Renal cortical epithelial cell (primary cell): ENCODE measurements around the genes ITIH4, RFT1 and DCP1A.

DNA sequence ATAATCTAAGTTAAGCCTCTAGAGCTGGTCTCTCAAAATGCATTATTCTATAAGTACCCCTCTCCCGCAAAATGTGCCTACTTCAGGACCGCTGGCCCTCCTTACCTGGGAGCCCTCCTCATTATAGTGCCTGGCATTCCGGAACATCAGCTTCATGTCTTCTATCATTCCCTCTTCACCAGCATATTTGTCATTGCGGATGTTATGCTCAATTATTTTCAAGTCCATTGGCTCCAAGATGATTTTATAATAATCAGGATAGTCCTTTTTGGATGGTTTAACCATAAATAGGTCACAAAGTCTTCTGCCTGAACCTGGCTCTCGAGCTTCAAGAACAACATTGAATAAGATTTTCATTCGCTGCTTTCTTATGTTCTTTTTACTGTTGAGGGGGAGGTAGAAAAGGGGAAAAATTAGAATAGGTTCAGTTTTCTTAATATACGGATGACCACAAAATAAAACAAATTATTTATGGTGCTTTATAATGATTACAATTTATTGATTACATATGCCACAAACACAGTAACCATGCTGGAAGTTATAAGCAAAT lies 68.6 kb upstream of the GNL3 start:
- RRBS, result no CpG with 5 or more reads among the region's 7 CpGs

GRCh38 chr3:52684771-52685105 lies 1.1 kb upstream of the GNL3 start:
- RRBS, result no CpG with 5 or more reads among the region's 3 CpGs

DNA sequence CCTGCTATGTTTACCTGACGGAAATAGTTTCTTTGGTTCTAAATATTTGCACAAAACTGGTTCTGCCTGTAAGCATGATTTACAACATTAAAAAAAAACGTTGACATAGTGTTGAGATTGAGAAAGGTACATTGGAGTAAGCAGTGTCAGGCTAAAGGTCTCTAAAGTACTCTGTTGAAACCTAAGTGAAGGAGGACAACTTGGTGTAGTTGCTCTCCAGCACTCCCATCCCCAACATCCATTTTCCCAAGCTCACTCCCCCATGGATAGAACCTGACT lies 2.6 kb downstream of the GNL3 start:
- RRBS, result no CpG with 5 or more reads among the region's 2 CpGs

GRCh38 chr3:52707253-52708308 lies 1.7 kb downstream of the SPCS1 start:
- RRBS, result no CpG with 5 or more reads among the region's 10 CpGs

- RRBS, result no CpG with 5 or more reads among the region's 5 CpGs
Measured at GRCh38 chr3:52715126-52715409, 9.2 kb downstream of the SPCS1 start.

DNA sequence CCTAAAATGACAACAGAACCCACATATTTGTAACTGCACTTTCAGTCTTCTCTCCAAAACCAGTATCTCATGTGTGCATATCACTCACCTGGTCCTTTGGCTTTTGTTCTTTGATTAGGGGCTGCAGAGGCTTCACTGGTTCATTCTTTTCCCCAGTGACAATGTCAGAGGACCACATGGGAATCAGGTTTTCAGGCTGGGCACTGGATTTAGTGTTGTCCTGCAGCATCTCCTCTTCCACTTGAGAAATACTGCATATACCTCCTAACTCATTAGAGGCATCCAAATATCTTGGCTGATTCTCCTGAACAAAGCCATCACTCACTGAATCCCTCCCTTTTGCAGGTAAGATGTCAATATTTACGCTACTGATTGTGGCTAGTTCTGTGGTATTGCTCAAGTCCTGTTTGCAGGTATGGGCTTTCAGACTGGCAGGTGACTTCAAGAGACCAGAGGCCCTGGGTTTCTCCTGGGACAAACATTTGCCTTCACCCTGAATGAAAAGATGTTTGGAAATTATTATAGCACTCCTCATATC lies 18.8 kb downstream of the NEK4 start:
- RRBS, result no CpG with 5 or more reads among the region's 1 CpG

GRCh38 chr3:52800805-52801363 lies 6.3 kb downstream of the ITIH3 start:
- RRBS, result 91% methylated on average over 4 of the region's 11 CpGs

DNA sequence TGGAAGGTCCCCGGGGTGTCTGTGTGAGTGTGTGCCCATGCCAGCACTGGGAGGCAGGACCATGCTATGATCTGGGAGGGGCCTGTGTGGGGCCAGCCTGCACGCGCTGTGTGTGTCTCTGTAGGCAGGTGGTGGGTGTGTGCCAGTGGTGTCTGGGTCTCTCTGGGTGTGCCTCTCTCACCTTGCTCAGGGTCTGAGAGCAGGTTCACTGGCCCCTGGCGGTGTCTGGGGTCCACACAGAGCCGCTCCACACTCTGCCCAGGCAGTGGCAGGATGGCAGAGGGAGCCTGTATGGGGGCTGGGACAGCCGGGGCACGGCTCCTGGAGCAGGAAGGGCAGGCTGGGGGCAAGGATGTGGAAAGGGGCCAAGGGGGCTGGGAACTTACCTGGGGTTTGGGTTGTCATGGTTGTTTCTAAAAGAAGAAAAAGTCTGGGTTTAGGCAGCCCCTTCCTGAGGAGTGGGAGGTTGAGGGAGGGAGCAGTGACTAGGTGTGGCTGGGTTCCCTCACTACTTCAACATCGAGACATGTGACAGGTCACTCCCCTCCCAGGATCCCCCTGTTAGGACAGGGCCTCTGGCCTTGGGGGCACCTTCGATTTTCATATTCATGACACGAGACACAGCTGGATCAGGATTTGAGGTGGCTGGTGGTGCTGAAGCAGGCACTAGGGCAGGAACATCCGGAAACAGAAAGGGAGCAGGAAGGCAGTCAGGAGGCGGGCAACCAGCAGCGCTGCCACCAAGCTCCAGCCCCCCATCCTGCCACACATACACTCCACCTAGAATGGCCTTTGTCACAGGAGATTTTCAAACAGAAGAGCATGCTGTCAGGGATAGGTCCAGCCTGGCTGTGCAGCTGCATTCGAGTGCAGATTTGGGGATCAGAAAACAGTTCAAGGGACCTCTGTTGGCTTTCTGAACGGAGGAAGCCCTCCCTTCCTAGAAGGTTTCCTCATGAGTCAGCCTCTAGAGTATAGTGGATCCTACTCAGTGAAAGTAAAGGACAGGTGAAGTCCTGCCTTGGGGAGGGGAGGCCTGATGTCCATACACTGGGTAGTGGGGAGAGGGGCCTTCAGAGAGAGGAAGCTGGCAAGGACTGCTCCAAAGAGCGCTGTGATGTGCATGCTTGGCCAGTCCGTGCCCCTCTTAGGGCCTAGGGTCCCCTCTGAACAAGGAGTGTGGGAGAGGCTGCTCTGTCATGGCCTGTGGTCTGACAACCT lies 12.2 kb downstream of the ITIH4 start:
- RRBS, result no CpG with 5 or more reads among the region's 17 CpGs

GRCh38 chr3:52830483-52831483 lies at the start of gene ITIH4:
TSS of gene ITIH4 (minus strand) at chr3:52830672.
- RRBS, result 80% methylated on average over 4 of the region's 20 CpGs

DNA sequence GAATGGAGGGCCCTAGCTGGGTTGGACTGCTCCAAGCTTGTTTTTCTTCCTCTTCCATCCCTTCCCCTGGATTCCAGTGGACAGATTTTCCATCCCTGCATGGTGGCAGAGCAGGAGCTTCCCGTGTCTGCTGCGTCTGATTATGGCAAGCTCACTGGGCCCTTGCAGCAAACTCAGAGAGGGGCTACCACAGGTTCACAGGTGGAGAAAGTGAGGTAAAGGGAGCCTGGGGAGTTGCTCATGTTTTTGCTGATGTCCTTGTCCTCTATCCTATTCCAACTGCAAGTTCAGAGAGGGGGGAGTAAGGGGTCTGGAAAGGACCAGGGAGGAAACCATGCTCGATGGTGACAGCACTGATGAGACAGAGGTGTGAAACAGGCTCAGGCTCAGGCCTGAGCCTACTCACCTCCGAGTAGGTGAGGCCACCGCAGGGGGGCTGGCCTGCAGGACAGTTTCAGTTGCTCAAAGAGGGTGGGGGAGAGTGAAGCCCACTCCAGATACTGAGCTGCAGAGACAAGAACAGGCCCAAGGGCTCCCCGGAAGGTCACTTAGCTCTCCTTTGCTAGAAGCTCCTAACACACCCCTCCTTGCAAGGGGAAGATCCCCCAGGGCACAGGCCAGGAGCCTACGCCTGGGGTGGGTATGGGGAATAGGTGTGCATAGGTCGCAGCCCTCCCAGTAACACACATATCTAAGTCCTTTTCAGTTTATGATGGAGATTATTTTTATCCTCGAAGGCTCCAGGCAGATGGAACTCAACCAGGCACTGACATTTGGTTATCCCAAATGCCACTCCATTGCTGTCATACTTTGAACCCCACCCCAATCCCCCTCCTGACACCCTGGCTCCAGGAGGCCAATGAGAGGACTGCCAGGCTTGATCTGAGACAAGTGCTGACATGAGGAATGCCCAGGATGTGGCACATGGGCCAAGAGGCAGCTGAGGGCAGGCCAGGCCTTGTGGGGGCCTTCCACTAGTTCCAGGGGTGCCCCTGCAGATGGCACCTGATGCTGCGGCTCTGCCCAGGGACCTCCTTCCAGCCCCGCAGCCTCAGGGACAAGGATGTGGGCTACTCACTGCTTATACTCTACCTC lies 911 bp upstream of the MUSTN1 start:
- RRBS, result no CpG with 5 or more reads among the region's 11 CpGs

GRCh38 chr3:53044522-53045114 lies 1.3 kb downstream of the SFMBT1 start:
- RRBS, result no CpG with 5 or more reads among the region's 27 CpGs

DNA sequence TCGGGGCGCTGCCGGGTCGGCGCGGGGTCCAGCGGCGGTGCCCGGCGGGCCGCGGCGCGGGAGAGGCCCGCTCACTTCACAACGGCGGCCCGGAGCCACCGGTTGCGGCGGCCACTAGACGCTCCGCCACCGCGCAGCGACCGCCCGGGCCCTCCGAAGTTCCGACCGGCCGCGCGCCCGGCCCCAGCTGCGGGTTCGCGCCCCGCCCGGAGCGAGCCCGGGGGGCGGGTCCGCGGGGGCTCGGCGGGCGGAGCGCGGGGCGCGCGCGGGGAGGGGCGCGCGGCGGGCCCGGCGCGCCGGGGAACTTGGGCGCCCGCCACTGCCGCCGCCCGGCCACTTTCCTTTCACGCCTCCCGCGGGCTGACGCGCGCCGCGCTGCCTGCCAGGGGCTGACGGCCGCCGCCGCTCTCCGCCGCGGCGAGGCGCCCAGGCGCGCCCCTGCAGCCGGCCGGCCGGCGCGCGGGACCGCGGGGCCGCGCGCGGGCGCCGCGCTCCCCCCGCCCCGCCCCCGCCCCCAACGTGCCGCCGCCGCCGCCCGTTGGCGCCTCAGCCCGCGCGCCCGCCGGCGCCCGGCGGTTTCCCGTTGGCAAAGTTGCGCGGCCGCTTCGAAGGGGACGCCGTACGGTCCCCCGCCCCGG lies 639 bp downstream of the SFMBT1 start:
- RRBS, result 1% methylated on average over 49 of the region's 129 CpGs

DNA sequence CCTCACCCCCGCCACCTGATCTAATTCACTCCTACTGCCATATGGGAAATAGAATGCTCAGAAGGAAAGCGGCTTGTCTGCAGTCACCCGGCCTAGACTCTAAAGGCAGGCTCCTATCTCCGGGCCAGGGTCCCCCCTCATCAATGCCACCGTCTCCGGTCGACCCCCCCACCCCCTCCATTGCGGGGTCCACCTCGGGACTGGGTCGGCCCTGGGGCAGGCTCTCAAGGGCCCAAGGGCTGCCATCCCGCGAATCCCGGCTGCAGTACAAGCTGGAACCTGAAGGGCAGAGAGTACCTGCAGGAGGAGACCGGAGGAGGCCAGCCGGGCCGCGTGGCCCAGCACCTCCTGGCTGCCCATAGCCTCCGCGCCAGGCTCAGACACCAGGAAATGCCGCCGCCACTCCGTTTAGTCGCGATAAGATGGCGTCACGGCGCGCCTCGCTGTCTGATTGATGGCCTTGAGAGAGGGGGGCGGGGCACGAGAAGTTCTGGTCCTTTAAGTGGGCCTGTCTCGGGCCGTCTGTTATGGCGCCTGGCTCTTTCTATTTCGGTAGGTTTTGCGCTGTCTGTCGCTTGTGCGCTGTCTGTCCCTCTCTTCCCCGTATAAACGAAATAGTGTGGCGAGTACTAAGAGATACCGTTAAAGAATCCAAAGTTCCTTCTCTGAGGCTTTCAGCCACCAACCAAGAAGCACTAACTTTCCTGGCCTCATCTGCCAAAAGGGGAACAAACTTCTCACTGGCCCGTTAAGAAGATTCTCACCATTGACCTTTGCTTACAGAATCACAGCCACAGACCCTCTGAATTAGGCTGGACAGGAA lies at the start of gene RFT1:
Gene RFT1, minus strand, starts transcription at position 395 of the 823 bp plus-strand sequence.
- RRBS, result 0% methylated on average over 6 of the region's 43 CpGs

- RRBS, result 90% methylated on average over 2 of the region's 14 CpGs
Measured at GRCh38 chr3:53223586-53224453, 32.0 kb downstream of the TKT start.

DNA sequence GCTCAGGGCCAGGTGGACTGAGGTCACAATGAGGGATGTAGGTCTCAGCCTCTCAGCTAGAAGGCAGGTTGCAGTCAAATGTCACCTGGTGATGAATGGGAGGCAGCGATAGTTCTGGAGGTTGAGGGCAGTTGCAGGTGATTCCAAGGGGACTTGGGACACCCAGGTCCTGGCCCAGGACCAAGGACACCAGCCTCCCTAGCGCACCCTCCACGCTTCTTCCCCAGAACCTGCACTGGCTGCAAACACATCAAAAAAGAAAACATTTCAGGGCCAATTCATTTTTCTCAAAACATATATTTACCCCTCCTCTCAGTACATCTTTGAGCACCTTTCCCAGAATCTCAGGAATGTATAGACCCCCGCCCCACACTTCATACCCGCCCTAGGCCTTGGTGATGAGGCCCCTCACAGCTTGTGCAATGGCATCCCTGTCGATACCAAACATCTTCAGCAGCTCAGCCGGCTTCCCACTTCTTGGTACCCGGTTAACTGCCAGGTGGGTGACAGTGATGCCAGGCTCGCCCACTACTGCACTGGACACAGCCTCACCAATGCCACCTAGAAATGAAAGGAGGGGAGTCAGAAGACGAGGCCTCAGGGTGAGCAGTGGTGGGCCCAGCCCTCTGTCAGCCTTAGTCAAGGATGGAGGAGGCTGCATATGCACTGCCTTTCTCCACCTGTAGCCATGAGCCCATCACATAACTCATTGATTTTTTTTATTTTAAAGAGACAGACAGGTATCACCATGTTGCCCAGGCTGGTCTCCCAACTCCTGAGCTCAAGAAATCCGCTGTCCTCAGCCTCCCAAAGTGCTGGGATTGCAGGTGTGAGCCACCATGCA lies 30.2 kb downstream of the TKT start:
- RRBS, result no CpG with 5 or more reads among the region's 11 CpGs

DNA sequence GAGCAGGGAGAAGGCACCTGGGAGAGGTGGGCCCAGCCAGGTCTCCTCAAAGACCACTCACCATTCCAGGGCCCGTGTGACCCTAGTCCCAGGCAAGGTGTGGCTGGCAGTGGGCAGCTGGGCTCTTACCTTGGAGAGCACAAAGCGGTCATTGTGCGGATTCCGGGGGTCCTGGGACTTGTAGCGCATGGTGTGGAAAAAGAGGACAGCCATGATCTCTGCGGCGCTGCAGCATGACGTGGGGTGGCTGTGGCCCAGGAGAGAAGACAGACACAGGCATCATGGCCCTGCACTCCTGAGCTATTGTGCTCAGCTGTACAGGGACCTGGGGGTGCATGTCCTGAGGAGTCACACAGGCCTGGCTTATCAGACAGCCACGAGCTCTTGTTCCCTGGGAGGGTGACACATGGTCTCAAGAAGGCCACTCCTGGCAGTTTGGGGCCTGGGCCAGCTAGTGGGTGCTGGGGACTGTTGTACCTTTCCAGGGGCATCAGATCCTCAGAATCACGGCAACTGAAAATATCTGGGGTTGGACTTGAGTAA lies 13.8 kb downstream of the TKT start:
- RRBS, result no CpG with 5 or more reads among the region's 10 CpGs

DNA sequence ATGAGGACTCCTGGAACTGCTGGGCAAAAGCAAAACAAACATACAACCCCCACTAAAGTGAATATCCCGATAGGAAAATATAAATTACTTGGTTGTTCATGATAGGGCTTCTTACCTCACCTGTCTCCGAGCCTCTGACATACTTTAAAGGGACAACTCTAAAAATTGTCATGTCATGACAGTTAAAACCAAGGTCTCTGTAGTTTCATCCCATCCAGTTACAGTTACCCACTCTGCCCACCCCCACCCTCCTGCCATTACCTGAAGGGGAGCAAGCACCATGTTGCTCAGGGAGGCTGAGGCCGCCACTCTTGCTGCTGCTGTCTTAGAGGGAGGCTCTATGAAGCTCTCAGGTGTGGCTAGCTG lies 36.0 kb upstream of the TKT start:
- RRBS, result no CpG with 5 or more reads among the region's 3 CpGs

GRCh38 chr3:53346958-53348219 lies at the start of gene DCP1A:
TSS of gene DCP1A (minus strand) at chr3:53347543.
- RRBS, result under 1% methylated on average over 12 of the region's 71 CpGs

DNA sequence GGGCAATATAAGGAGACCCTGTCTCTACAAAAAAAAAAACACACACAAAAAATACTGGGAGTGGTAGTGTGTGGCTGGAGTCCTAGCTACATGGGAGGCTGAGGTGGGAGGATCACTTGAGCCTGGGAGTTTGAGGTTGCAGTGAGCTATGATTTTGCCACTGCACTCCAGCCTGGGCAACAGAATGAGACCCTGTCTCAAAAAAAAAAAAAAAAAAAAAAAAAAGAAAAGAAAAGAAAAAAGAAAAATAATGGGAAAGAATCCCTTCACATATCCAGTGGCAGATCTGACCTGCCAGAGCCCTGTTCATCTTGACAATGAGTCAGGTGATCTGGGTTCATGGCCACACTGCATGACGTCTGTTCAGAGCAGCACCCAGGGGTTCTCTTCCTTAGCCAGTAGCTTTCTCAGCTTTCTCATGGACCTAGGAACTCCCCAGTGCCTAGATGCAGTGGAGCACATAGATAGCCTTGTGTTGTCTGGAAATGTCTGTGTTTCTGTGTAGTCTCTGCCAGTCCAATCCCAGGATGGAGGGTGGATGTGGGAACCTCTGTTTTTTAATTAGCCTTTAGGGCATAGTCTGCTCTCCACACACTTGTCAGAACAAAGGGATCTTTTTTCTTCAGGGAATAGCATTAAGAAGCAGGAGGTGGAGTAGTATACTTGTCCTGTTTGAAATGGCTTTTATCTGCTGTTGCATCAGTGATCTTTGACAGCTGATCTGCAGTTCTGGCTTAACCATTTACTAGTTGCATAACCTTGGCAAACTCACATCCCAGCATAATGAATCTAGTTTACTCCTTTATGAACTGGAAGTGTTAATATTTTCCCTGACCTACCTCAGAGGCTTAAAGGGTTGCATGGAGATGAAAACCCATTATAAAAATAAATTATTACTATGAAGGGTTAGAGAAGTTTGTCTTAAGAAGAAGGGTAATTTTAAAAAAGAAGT lies 16.2 kb upstream of the CACNA1D start:
- RRBS, result no CpG with 5 or more reads among the region's 1 CpG

GRCh38 chr3:53890649-53891068 lies 1.0 kb downstream of the SELENOK start:
- RRBS, result 0% methylated on average over 2 of the region's 6 CpGs